Myometrial cell (primary cell): ENCODE measurements around the genes INSM2, BRMS1L and TTC6.

DNA sequence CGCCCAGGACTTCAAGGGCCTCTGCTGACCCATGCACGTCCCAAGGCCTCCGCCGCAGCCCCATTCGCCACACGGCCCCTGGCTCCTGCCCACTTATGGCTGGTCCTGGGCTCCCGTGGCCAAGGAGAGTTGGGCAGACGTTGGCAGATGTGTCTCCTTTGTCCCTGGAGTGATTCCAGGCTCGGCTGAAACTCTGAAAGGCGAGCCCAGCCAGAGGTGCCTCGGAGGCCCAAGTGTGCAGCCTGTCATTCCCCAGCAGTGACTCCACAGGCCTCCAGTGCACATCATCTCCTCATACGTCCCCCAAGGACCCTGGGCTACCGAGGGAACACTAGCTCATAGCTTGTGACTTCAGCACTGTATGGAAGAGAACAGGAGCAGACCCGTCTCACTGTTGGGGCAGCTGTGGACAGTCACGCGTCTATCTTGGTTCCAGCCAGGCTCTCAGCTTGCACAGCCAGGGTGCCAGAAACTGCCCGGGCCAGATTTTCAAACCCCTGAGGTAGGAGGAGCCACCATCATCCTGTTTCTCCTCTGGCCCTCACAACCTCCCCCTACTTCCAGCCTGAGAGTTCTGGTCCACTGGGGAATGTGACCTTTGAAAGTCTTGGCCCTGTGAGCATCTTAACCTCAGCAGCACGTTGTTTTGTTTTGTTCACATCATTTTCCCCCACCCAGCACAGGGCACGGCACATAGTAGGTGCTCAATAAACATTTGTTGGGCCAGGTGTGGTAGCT lies 50.2 kb downstream of the PSMA6 start:
- RAMPAGE, long total RNA = no peak

GRCh38 chr14:35356560-35356935 lies 48.0 kb downstream of the NFKBIA start:
- RAMPAGE, long total RNA = no peak

- RAMPAGE, long total RNA = no peak
Measured at GRCh38 chr14:35365500-35366081, 39.0 kb downstream of the NFKBIA start.

GRCh38 chr14:35369795-35370541 lies 34.6 kb downstream of the NFKBIA start:
- RAMPAGE, long total RNA = no peak

DNA sequence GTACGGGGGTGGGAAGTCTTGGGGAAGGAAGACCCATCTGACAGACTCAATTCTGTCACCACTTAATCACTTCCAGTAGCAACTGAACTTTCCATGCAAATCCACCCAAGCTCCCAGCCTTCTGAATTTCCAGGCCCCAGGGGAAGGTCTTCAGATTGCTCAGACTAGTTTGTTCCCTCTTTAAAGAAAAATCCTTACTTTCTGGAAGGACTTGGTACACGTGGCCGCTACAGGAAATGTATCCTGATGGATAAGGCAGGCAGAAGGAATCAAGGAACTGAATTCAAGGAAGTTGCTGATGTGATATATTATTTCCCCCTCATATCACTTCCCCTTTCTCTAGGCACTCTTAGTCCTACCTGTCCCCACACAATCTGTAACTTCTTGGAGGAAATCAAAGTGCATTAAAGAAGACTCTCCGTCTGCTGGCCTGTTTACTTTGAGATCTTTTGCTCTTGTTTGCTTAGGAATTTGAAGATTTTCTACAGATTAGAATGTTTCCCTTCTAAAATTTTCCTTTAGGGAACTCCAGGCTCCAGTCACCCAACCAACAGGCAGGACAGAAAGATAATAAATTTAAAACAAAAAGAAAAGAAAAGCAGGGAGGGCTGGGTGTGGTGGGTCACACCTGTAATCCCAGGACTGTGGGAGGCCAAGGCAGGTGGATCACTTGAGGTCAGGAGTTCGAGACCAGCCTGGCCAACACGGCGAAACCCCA lies 6.3 kb downstream of the NFKBIA start:
- RAMPAGE, long total RNA = no peak

- RAMPAGE, long total RNA = no peak
Measured at GRCh38 chr14:35403530-35404277, 845 bp downstream of the NFKBIA start.

DNA sequence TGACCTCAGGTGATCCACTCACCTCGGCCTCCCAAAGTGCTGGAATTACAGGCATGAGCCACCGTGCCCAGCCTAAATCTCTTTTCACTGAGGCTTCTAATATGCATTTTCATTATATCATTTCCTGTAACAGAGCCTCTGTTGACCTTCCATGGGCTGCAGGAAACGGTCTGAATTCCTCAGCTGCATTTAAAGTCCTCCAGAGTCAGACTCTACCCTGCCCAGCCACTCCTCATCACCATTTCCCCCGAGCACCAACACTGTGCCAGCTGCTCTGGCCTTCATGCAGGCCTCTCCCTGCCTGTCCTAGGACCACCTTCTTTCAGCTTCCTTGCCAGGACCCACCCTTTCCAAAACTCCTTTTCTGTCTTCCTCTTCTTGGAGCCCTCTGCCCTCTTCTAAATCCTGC lies 9.8 kb upstream of the NFKBIA start:
- RAMPAGE, long total RNA = no peak

- RAMPAGE, long total RNA = no peak
Measured at GRCh38 chr14:35533711-35534475, at the start of gene INSM2. Gene INSM2 (plus strand): TSS chr14:35534164.

DNA sequence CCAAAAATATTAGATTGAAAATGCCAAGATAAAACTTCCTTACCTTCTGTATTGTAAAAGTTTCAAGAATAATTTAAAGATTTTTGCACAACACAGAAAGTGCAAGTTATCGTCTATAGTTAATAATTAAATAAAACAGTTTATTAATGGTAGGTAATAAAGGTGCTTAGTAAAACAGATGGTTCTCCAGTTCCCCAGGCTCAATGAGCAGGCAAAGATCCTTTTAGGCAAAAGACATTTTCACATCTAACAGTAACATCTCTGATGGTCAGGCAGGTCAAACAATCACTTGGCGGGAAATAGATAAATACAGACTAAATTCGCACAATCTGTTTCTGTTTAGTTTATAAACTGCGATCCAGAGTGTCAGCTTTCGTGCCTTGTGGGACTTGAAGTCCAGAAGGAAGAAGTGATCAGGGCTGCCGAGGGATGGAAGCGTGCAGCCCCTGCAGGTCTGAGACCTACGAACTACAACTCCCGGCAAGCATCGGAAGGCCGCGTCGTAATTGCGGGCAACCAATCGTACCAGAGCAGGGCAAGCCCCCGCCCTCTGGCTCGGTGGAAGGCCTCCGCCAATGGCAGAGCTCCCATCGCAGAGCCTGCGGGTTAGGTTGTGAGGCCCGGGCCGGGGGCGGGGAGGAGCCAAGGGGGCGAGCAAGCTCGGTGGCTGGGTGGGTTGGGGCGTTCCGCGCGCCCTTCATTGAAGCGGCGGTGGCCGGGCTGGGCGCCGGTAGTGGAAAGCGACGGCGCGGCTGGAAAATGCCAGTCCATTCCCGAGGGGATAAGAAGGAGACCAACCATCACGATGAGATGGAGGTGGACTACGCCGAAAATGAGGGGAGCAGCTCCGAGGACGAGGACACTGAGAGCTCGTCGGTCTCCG lies at the start of gene BRMS1L:
TSS of gene BRMS1L (plus strand) at position 581 of the 883 bp plus-strand sequence.
- RAMPAGE, long total RNA = start-site peak on the plus strand centred at position 680 of the sequence, 102 bp wide, 56 and 19 reads in 2 replicates

DNA sequence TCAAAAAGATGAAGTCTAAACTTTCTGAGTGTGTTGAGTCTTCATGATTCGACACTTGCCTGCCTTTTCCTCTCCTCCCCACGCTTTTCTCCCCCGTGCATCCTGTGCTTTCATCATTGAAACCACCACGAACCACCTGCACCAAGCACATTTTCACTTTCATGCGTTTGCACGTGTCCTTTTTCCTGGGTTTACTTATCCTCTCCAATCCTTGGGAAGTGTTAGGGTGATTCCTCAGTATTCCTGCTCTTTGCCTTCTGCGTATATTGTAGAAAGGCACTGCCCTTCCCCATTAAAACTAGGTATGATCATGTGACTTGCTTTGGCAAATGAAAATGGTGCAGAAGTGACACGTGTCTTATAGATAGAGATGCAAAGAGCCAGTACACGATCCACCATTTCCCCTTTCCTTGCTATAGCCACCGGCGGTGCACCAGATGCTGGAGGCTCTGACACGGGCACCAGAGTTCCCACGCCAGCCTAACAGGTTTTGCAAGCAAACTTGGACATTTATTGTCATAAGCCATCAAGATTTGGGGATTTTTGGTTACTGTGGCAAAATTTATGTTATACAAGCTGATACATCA lies 106.6 kb downstream of the BRMS1L start:
- RAMPAGE, long total RNA = no peak

DNA sequence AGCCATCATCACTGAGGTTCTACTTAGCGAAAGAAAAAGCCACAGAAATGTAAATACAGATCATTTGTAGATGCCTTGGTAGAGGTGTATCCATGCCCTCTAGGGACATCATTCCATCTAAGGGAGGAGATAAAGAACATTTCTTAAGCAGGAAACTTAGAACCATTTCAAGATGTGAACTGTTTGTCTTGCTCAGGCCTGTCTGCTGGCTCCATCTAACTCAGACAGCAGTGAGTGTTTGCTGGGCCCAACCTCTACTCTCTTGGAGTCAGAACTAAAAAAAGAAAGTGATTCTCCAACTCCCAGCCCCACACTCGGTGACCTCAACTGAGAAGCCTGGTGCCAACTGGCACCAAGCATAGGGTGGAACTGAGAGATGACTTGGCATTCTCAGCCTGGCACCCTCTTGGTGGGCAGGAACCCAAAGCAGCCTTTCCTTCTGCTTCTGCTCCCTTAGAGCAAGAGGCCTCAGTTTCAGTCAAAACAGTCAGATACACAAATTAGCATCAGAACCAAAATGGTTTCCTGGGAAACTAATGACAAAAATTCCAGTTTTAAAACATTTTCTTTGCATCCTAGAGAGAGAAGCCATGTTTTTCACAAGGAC lies 63.6 kb upstream of the MBIP start:
- RAMPAGE, long total RNA = no peak

DNA sequence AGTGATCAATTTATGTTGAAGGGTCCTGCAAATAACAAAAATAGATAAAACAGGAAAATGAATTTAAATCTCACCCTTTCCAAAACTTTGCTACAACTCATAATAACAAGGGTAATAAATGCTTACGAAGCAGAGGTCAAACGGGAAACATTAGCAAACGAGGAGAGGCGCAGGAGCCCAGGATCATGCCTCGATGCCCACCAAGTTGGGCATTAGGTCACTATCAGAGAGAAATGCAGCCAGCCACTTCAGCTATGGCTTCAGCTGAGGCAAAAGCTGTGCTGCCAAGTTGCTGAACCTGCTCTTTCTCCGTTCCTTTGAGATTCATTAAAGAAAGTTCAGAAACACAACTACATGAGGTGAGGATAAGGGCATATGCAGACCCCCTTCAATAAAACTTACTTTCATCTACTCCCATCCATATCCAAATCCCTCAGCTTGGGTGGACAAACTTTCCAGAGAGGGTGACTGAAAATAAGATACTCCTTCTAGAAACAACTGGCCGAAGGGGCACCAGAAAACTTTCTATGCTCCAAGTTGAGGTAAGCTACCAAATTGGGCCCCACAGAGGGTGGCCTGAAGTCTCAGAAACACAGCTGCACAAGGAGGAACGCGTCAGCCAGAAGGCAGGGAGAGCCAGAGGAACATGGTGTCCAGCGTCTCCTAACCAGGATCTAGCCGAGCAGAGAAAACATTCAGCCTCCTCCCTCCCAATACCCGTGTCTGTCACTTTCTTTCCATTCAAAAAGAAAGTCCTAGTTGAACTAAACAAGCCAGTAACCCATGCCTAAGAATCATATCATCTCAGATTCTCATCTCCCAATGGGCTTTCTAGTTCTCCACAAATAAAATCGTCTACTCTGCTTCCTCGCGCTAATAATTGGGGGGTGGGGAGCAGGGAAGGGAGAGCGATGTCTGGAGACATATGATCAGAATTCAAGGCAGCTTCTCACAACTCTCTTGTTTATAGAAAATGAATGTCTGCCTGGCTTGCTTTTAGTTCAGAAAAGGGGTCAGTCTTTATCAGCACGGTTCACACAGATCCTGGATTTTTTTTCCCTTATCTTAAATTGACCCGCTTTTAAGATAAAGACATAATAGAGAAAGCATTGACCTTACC lies 7.7 kb downstream of the NKX2-1 start:
- RAMPAGE, long total RNA = no peak

- RAMPAGE, long total RNA = no peak
Measured at GRCh38 chr14:36516659-36517040, 3.4 kb downstream of the NKX2-1 start.

- RAMPAGE, long total RNA = no peak
Measured at GRCh38 chr14:36523968-36524841, 4.2 kb upstream of the NKX2-1 start.

DNA sequence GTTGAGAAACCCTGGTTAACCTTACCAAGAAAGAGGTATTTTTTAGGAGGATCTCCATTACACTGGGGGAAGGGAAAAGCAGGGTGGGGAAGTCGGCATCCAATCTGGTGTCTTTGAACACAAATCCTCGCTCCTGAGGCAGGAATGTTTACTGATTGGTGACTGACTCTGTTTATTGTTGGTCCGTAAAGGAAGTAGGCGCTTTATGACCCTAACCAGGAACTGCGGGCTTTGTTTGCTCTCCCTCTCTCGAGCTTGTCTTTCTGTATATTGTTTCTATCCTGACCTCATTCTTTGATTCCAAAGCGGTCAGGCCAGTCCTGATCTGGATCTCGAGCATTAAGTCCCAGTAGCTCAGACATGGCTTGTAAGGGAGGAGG lies 194.4 kb downstream of the PAX9 start:
- RAMPAGE, long total RNA = no peak

DNA sequence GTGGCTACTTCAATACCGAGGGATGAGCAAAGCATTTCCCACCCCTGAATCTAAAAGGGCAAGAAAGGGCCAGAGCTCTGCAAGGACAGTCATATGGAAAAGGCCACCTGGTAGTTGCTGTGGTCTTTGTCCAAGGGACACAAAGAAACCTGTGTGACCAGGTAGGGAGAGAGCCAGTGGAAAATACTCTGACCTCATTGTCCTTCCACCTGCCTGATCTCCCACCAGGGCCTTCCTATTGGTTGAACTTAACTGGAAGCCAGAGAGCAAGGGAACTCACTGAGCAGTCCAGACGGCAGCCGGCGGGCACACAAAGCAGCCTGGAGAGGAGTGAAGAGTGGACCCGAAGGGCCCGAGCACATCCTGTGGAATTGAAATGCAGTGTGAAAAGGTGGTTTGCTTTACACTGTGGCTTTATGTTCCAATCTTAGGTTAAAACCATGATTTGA lies 120.8 kb downstream of the SLC25A21 start:
- RAMPAGE, long total RNA = no peak

GRCh38 chr14:37466058-37466439 lies 129.0 kb downstream of the FOXA1 start:
- RAMPAGE, long total RNA = no peak

GRCh38 chr14:37591529-37592255 lies 3.4 kb downstream of the FOXA1 start:
- RAMPAGE, long total RNA = no peak

GRCh38 chr14:37595495-37596447 lies at the start of gene TTC6:
Gene TTC6 (plus strand): TSS chr14:37595629.
- RAMPAGE, long total RNA = no peak

DNA sequence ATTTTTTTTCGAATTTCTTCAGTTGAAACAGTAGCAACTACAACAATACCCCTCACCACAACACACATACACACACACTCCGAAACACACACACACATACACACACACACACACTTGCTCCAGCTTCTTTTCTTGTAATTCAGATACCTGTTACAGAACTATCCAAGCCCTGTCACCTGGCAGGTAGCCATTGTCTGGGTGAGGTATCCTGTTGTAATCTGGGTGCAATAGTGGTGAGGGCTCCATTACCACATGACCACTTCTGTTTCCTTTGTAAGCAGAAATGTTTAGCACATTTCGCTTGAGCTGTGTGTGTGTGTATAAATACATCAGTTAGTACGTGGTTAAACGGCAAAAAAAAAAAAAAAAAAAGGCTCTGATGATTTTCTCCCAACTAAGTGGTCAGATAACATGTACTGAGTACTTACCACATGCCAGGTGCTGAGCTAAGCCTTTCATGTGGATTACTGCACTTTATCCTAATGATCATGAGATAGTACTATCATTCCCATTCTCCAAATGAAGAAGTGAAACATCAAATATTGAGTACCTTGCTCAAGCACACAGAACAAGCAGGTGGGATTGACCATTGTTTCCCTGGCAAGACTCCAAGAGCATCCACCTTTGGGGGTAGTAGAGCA lies 129.3 kb upstream of the SSTR1 start:
- RAMPAGE, long total RNA = no peak